Karpas-422 (cell line): ENCODE measurements around the genes PCDH7 and NWD2.

DNA sequence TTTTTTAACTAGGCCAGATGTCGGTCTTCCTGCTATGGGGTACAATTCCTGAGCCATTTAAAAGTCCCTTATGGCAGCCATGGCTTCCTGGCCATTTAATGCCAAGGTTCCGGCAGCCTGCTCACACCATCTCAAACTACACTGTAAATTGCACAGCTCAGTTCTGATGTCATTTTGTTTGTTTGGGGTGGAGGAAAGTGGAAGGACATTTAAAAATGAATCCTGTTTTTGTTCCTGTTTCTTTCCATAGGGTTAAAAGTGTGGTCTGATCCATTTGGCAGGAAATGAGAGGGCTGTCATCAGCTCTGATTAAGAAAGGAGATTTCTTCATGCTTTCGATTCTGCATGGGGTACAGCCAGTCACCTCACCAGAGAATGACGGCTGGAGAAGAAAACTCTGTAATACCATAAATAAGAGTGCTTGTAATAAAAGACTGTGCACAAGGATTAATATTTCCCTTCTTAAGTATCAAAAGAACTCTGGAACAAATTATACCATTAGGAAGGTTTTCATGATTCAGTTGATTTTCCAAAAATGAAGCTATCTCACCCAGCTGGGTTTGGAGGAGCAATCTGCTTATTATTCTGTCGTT is 15.0 kb downstream of the SMIM20 start:
- PRO-cap = no peak
- RAMPAGE, long total RNA = no peak

DNA sequence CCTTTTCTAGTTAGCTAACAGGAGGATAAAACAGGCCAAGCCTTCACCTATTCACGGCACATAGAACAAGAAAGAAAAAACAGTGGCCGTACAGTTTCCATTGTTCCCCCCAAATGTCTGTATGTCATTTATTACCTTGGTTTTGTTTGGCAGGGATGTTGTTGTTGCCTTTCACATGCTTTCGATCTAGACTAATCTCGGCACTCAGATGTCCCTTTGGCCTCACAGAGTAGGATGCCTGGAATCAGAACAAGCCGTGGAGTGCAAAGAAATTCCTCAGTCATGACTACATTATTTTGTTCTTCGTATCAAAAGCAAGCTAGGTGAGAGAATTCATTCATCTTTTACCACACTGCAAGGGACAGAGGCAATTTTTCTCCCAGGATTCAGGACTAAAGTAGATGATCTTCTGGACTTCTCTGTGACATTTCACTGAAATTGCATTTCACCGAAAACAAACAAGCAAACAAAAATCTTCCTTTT is 106.9 kb downstream of the SMIM20 start:
- PRO-cap = no peak
- RAMPAGE, long total RNA = no peak

GRCh38 chr4:26048528-26048980 is 134.5 kb downstream of the SMIM20 start:
- PRO-cap = no peak
- RAMPAGE, long total RNA = no peak

DNA sequence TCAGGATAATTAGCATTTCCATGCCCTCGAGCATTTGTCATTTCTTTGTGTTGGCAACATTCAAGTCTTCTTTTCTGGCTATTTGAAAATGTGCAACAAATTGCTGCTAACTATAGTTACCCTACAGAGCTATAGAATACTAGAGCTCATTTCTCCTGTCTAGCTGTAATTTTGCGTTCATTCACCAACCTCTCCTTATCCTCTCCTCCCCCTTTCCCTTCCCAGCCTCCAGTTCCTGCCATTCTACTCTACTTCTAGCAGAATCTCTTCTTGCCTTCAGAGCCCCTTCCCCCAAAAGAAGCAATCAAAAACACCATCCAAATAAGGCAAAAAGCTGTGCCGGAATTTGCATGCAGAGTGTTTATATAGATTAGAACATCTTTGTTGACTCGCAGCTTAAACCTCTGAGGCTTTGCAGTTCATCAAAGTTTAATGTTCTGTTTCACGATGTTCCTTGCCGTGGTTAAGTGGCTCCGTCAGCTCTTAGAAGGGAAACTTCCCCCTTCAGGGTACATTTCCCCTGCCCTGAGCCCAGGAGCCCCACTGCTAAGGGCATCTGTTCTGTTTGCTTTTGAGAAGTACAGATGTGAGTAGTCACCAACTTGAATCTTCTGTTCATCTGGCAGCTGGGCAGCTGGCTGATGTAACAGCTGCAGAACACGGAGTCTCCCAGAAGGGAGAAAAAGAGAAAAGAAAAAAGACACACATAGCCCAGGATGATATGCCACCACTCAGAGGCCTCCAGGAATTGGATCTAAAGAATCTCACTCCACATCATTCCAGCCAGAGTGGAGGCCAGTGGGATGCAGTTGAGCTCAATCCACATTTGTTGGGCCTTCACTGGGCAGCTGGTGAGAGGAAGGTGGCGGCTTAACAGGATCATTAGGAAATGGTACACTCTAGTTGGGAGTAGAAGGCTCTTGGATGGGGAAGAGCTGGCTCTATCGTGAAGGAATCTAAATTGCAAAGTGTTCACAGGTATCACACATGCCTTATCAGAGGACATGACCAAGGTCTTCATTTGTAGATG is 178.9 kb upstream of the RBPJ start:
- PRO-cap = no peak
- RAMPAGE, long total RNA = no peak

- PRO-cap = no peak
- RAMPAGE, long total RNA = no peak
Measured at GRCh38 chr4:26213867-26214215, 107.0 kb upstream of the RBPJ start.

- PRO-cap = no peak
- RAMPAGE, long total RNA = no peak
Measured at GRCh38 chr4:26217631-26218499, 102.9 kb upstream of the RBPJ start.

DNA sequence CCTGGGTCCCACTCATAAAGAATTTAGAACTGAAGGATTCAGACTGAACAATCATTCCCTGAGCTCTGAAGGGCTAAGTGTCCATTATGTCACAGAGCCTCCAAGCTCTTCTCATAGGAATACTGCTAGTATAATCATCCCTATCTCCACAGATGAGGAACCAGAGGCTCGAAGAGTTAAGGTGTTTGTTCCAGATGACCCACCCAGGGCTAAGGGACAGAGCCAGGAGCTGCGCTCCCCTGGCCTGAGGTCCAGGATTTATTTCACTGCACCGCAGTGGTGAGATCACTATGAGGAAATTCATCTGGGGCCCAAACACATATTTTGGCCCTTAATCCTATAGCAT is 100.2 kb upstream of the RBPJ start:
- PRO-cap = no peak
- RAMPAGE, long total RNA = no peak

DNA sequence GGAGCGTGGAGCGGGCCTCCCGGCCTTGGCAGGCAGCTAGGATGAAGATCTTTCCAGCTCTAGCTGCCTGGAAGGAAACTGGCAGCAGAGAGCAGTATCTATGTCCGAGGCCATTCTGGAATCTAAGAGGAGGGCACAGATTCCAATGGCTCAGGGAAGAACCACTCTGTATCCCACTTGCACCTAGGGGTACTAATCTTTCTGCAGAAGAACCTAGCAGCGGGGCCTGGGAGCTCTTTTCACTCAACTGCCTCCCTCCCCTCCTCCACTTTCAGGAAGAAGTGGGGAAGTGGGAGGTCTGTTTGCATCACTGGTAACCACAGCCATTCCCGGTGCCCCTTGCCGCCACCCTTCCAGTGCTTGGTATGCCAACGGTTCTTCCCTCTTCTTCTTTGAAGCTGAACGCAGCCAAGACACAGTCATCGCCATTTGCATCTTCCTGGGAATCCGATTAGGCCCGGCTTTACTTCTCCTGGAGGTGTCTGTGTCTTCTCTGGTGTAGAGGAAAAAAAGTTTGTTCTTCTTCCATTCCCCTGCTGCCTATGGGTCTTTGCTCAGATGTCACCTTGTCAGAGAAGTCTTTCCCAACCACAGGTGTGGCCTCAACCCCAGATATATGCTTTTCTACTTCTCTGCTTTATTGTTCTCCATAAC is 47.2 kb upstream of the RBPJ start:
- PRO-cap = no peak
- RAMPAGE, long total RNA = no peak

DNA sequence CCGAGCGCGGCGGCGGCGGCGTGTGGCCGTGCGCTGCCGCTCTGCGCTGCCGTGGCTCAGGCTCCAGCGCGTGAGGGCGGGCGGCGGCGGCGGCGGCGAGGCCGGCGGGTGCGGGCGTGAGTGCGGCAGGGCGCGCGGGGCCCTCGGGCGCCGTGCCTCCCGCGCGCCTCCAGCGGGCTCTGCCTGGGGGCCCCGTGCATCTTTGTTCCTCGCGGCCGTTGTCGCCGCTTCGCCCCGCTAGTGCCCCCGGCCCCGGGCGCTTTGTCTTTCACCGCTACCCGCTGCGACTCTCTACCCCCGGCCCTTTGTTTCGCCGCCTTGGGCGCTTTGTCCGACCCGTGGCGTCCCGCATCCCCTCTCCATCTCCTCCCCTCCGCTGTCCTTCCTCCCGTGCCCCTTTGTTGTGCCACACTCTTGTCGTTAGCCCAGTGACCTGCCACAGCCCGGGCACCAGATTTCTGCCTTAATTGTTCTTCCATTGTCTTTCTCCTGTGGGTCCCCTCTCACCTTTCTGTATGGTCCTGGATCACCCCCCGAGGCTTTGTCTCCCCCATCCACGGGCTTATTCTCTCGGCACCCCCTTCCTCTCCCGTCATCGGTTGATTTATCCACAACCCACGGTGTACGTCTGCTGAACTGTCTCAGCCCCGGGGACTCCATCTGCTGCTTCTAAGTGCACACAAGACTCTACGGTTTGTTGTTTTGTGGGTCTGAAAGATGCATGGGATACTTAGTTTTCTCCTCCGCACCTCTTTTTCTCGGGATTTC is 550 bp downstream of the RBPJ start:
- PRO-cap = no peak
- RAMPAGE, long total RNA = no peak

DNA sequence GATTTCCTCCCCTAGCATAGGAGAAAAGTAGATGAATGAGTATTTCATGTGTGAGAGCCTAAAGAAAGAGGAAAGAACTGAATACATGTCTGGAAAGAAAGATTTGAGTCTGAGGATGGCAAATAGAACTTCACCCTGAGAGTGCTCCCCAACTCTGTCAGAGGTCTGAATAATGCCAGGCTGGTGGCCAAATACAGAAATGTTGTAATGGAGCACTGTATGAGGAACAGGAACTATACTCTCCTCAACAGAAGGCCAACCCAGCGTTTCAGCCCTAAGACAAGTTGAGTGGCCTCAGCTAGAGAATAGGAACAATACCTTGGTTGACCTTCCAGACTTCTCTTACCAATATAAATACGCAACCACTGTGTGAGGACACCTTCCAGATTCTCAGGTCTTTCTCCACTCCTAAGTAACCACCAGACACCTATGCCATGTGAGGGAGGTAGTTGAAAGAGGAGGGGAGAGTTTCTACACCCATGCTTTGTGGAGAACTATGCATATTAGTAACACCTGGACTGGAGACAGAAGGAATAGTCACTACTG is 94.5 kb upstream of the STIM2 start:
- PRO-cap = no peak
- RAMPAGE, long total RNA = no peak

GRCh38 chr4:26864770-26865382 is 4.2 kb downstream of the STIM2 start:
- PRO-cap = no peak
- RAMPAGE, long total RNA = no peak

DNA sequence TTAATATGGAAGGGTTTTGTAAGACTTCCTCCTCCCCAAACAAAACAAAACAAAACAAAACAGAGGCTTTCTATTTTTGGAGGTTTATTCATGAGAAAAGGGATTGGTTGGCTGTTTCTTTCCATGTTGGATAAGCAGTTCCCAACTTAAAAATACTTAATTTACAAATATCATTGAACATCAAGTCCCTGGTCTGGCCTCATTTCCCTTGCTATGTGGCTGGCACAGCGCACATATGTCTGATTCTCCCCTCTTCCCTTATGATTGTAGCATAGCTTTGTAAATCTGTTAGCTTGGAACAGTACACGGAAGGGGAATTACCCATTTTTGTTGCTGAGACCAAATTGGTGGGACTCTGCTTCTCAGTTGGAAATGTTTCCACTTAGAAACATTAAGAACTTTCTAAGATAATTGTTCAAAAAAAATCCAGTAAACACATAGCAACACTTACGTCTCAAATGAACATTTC is 47.1 kb downstream of the STIM2 start:
- PRO-cap = no peak
- RAMPAGE, long total RNA = no peak

- PRO-cap = no peak
- RAMPAGE, long total RNA = no peak
Measured at GRCh38 chr4:27248521-27248961, 387.9 kb downstream of the STIM2 start.

DNA sequence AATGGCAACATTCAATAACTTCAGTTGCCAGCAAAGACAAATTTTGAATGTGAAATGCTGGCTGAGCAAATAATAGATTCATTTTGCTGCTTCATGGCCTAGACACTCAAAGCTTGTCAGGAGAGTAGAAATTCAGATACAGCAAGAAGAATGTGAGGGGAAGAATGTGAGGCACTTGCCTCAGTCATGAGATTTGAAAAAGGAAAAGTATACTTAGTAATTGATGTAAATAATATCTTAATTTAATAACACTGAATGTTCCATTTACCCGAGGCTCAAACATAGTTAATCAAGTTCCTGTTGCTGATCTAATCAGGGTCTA is 308.9 kb upstream of the PCDH7 start:
- PRO-cap = no peak
- RAMPAGE, long total RNA = no peak

- PRO-cap = no peak
- RAMPAGE, long total RNA = no peak
Measured at GRCh38 chr4:30719299-30720293, 573 bp upstream of the PCDH7 start.

DNA sequence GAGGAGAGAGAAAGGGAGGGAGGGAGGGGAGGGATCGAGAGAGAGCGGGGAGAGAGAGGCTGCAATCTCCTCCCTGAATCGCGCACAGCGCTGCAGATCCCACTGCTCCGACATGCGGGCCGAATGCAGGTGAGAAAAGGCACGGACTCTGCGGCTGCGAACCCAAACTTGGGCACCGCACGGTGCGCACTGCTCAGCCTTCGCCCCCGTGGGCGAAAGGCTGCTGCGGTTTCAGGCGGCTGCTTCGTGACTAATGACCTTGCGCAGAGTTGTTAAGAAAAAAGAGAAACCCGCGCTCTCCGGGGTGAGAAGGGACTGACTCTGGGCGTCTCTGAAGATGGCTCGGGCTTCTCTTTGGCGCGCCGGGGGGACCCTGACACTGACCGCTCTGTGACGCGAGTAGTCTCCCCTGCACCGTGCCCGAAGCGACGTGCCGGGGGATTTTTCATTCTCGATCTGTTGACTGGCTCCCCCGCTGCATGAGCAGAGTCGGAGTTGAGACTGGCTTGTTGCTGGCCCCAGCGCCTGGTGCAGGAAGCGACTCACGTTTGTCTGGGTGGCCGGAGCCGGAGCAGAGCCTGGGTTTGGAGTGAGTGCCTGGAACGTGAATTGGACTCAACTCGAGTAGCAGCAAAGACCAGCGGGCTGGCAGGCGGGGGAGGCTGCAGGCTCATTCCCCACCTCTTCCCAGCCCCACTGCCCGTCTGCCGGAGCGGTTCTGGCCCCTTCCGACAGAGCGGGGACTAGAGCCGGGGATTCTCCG is at the start of gene PCDH7:
Gene PCDH7, plus strand, starts transcription at position 76 of the 763 bp plus-strand sequence.
- PRO-cap = no peak
- RAMPAGE, long total RNA = no peak

DNA sequence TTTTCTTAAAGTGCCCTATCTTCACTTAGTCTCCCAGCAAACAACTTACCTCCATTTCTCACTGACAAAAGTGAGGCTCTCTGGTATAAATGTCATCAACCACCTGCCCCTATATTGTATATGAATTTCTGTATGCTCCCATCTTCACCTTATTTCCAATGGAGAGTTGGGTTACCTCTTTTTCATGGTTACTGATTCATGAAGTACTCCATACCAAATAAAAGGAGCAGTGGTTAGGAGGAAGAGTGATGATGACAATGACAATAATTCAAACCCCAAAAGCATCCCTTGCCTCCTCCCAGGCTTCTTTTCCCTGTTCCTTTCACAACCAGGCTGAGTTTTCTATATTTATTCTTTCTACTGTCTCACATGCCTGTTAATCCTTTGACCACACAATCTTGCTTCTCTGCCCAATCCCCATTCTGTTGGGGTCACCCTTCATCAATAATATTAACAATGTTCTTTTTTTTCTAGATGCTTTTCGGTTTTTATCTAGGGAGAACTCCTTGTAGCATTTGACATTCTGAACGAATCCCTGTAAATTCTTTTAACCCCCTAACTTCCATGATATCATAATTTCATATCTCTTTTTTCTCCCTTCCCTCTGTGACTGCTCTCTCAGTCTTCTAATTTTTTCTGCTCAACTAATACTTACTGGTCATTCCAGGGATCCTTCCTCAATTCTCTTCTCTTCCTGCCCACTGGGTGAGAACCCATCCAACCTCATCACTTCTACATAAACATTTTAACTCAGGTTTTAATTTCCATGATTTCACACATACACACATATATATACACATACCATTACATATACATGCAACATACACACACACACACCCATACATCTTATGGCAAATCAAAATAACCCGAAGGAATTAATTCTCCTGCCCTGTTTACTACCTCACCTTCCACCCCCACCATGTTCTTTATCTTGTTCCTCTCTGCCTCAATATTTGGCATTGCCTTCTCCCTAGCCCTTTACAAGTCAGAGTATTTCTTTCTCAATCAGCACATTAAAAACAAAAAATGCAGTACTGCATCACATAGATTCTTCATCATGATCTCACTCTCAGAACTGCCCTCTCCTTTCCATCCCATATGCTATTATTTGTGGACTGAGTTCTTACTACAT is 114.9 kb downstream of the ARAP2 start:
- PRO-cap = no peak
- RAMPAGE, long total RNA = no peak

DNA sequence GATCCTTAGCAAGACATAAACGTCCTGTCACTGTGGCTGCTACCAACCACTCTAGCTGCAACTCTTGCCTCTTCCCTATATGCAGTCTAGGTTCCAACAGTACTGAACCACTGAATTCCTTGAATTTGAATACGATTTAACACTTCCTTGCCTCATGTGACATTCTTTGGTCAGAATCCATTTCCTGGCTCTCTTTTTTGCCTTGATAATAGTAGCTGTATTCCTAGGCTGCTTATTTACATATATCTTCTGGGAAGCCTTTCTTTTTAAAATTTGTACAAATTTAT is 241.8 kb upstream of the NWD2 start:
- PRO-cap = no peak
- RAMPAGE, long total RNA = no peak

DNA sequence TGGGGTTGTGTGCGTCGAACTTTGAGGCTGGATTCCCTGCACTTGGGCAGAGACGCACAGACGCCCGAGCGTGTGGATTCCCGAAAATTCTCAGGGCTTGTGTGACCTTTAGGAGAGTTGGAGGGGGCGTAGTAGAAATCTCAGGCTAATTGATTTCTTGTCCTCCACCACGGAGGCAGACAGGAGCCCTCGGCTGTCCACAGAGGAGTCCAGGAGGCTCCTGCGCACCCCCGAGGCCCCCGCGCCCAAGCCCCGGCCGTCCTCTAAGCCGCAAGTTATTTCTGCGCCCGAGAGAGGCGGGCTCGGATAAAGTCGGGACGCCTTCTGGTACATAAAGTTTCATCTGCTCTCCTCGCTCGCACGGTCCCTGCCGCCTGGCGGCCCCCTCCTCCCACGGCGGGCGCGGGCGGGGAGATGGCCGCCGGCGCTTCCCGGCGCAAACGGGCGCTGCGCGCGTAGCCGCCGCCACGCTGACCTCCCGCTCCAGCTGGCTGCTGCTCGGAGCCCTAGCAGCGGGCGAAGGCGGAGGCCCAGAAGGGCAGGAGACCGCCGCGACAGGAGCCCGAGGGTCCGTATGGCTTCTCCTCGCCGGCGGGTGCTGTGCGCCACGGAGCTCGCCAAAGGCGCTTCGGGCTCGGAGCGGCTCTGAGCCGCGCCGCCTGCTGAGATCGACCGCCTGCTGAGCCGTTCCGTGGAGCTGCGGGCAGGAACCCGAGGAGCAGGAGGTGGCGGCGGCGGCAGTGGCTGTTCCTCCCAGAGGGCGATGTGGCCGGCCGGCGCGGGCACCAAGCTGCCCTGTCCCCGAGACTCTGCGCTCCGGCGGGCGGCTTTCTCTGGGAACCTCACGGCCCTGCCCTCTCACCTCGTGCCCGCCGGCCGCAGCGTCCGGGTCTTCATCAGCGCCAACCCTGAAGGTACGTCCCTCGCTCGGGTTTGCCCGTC is at the start of gene NWD2:
Gene NWD2, plus strand, starts transcription at position 439 of the 942 bp plus-strand sequence.
- PRO-cap = no peak
- RAMPAGE, long total RNA = no peak

- PRO-cap = no peak
- RAMPAGE, long total RNA = no peak
Measured at GRCh38 chr4:37648034-37648698, 38.0 kb downstream of the RELL1 start.